ENCODE measurements around the gene MACO1.

GRCh38 chr1:24705172-24706130 is 39.8 kb upstream of the CLIC4 start:
- PRO-cap = unidirectional peak, minus-strand start at chr1:24705362
- RAMPAGE, long total RNA, 4 experiments = no peak in any of the 4 experiments

GRCh38 chr1:24719855-24720661 is 25.2 kb upstream of the CLIC4 start:
- PRO-cap = bidirectional peak, plus-strand start at chr1:24720409, minus-strand start at chr1:24720250
- RAMPAGE, long total RNA, 4 experiments = no peak in any of the 4 experiments

- PRO-cap = no peak
- RAMPAGE, long total RNA, 4 experiments = no peak in any of the 4 experiments
These were observed 9.0 kb downstream of the CLIC4 start for GRCh38 chr1:24754076-24754784.

- PRO-cap = unidirectional peak, plus-strand start at chr1:24848222; unidirectional peak, plus-strand start at chr1:24848665
- RAMPAGE, long total RNA, 4 experiments = no peak in any of the 4 experiments
These were observed 82.0 kb downstream of the RUNX3 start for GRCh38 chr1:24847764-24848836.

DNA sequence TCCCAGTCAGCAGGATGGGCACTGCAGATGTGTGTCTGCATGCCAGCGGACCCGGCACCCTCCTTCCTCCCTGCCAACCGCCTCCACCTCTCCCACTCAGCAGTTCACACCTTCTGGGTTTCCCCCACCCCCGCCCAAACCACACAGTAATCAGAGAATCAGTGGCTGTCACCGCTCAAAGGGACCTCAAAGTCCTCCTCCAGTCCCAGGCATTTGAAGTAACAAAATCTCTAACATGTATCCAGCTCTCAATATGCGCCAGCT is 5.0 kb downstream of the RUNX3 start:
- PRO-cap = bidirectional peak, plus-strand start at position 153 of the sequence, minus-strand start at position 64 of the sequence
- RAMPAGE, long total RNA, 4 experiments = no peak in any of the 4 experiments

GRCh38 chr1:25030543-25031628 is 100.8 kb upstream of the RUNX3 start:
- PRO-cap = no peak
- RAMPAGE, long total RNA, 4 experiments = no peak in any of the 4 experiments

GRCh38 chr1:25109607-25110055 is 122.7 kb downstream of the SYF2 start:
- PRO-cap = no peak
- RAMPAGE, long total RNA, 4 experiments = no peak in any of the 4 experiments

GRCh38 chr1:25197899-25198426 is 34.3 kb downstream of the SYF2 start:
- PRO-cap = no peak
- RAMPAGE, long total RNA, 4 experiments = no peak in any of the 4 experiments

GRCh38 chr1:25232773-25233774 is 772 bp upstream of the SYF2 start:
- PRO-cap = unidirectional peak, minus-strand start at chr1:25233211
- RAMPAGE, long total RNA, 4 experiments = no peak in any of the 4 experiments

GRCh38 chr1:25245241-25245591 is 2.0 kb downstream of the RSRP1 start:
- PRO-cap = no peak
- RAMPAGE, long total RNA, 4 experiments = no peak in any of the 4 experiments

- PRO-cap = no peak
- RAMPAGE, long total RNA, 4 experiments = no peak in any of the 4 experiments
These were observed 1.5 kb downstream of the RSRP1 start for GRCh38 chr1:25245592-25246391.

DNA sequence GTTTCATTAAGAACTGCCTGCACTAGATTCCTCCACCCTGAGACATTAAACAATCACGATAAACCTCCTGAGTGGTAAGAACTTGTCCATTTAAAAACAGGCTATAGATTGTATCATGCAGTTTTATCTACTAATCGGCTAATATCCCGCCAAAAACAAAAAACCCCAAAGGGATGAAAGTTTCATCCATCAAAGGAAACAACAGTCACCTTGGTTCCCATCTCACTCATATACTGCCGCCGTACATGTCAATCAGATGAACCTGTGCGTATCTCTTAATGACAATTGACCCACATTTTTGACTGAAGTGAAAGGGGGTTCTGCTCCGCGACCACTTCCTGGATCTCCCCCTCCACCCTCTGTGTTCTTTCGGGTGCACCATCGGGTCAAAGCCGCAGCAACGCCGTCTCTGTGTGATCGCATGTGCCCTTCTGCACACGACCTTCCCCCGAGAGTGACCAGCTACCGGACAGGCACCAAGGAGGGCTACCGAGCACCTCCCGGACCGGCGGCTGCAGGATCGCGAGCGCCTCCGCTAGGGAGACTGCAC is 5.8 kb upstream of the RHD start:
- PRO-cap = no peak
- RAMPAGE, long total RNA, 4 experiments = no peak in any of the 4 experiments

DNA sequence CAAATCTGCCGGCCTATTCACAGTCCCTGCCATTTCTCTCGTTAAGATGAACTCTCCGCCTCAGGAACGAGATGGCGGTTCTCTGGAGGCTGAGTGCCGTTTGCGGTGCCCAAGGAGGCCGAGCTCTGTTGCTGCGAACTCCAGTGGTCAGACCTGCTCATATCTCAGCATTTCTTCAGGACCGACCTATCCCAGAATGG is 22.1 kb downstream of the RHCE start:
- PRO-cap = no peak
- RAMPAGE, long total RNA, 4 experiments = no peak in any of the 4 experiments

DNA sequence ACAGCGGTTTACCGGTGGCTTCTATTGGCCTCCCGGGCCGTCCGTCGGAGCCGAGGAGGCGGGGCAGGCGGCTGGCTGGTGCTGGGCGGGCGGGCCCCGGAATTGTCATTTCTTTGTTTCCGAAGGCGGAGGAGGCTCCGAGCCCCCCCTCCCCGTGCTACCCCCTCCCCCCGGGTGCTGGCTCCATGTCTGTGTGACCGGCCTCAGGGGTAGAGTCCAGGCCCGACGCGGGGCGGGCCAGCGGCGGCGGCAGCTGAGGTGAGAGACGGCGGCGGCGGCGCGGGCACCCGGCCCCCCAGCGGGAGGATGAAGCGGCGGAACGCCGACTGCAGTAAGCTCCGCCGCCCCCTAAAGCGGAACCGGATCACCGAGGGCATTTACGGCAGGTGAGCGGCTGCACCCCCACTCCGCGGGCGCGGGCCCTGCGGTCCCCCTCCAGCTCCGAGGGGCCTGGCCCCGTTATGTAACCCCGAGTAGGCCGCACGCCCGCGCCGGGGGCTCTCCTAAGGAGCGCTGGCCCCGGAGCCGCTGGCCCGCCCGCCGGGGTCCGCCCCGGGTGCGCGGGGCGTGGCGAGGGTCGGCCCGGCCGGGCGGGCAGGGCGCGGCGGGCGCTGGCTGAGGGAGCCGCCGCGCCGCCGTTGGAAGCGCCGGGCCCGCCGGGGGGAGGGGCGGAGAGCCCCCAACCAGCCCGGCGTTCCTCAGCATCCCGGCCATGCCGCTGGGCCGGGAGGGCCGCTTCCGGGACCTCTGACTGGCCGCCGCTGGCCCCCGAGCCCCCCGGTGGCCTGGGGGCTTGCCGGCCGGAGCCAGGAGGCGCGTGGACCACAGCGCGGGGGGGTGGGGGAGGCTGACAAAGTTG is at the start of gene MACO1:
Gene MACO1 (plus strand): TSS at position 105 of the 859 bp plus-strand sequence.
- PRO-cap = unidirectional peak, plus-strand start at position 109 of the sequence; bidirectional peak, plus-strand start at position 405 of the sequence, minus-strand start at position 308 of the sequence; bidirectional peak, plus-strand start at position 597 of the sequence, minus-strand start at position 461 of the sequence
- RAMPAGE, long total RNA, 4 experiments = no peak in any of the 4 experiments

GRCh38 chr1:25474583-25475008 is 43.9 kb downstream of the MACO1 start:
- PRO-cap = no peak
- RAMPAGE, long total RNA, 4 experiments = no peak in any of the 4 experiments

DNA sequence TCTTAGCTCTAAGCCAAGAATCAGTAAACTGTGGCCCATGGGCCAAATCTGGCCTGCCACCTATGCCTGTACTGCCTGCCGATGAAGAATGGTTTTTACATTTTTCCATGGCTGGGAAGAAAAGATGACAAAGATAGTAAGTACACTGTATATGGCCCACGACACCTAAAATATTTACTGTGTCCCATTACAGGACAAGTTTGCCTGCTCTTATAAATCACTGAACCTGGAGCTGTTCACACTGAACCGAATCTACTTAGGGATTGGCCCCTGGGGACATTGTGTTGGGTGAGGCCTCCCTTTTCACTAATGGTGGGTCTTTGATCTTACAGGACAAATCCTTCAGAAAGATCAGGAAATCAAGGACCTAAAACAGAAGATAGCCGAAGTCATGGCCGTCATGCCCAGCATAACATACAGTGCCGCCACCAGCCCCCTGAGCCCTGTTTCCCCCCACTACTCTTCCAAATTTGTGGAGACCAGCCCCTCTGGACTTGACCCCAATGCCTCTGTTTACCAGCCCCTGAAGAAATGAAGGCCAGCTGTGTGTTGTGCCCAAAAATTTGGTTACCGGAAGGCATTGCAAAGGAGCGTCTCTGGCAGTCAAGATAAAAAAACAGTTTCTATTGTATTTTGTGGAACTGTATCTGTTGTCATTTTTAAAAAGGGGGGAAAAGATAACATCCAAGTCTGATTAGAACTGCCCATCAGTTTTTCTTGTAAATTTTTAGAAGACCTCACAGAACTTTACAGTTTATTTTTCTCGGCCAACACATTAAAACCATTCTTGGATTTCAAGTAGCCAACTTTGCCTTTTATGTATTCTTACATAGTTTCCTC is 45.3 kb upstream of the LDLRAP1 start:
- PRO-cap = no peak
- RAMPAGE, long total RNA, 4 experiments = no peak in any of the 4 experiments

DNA sequence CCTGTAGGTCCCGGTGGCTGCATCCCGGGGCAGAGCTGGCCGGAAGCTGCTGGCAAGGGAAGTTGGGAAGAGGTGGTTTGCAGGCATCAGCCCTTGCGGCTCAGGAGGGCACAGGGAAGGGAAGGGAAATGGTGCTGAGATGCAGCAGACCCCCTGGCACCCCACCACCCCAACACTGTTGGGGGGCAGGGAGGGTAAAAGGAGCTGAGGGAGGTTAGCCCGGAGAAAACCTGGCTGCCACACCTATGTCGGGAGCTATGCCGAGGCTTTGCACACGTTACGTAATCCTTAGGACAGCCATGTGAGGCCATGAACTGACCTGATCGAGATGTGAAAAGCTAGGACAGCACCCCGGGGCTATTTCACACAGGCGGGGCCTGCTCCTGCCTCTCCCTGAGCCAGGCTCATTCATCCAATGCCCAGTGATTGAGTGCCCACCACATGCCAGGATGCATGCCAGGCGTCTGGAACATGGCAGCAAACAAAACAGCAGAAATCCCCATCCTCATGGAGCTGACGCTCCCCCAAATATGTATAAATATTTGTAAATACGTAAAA is 30.1 kb downstream of the LDLRAP1 start:
- PRO-cap = no peak
- RAMPAGE, long total RNA, 4 experiments = no peak in any of the 4 experiments

- PRO-cap = no peak
- RAMPAGE, long total RNA, 4 experiments = no peak in any of the 4 experiments
These were observed 30.4 kb upstream of the MAN1C1 start for GRCh38 chr1:25586114-25586571.

GRCh38 chr1:25675824-25676425 is 59.3 kb downstream of the MAN1C1 start:
- PRO-cap = no peak
- RAMPAGE, long total RNA, 4 experiments = no peak in any of the 4 experiments

- PRO-cap = no peak
- RAMPAGE, long total RNA, 4 experiments = no peak in any of the 4 experiments
These were observed 77.3 kb downstream of the MAN1C1 start for GRCh38 chr1:25693878-25694363.